ENCODE measurements around a stretch of chr1.

DNA sequence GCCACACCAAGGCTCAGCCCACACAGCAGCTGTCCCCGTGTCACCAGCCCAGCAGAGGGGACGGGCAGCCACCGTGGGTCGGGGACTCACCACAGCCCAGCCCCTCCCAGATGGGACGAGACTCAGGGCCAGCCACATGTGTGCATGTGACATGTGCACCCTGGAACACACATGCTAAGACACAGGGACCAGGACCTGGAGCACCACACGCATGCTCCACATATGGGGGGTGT is 4.1 kb downstream of the ACAP3 start:
- PRO-cap = no peak

GRCh38 chr1:1308893-1309229 is 464 bp downstream of the PUSL1 start:
- PRO-cap = no peak

DNA sequence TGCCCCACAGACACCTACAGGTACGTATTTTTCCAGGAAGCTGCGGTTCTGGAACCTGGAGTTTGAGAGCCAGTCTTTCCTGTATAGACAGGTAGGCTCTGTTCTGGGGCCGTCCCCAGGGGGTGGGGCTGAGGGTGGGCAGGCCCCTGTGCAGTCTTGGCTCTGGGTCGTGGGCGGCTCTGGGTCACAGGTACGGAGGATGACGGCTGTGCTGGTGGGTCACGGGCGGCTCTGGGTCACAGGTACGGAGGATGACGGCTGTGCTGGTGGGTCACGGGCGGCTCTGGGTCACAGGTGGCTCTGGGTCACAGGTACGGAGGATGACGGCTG is 2.2 kb downstream of the PUSL1 start:
- PRO-cap = no peak

DNA sequence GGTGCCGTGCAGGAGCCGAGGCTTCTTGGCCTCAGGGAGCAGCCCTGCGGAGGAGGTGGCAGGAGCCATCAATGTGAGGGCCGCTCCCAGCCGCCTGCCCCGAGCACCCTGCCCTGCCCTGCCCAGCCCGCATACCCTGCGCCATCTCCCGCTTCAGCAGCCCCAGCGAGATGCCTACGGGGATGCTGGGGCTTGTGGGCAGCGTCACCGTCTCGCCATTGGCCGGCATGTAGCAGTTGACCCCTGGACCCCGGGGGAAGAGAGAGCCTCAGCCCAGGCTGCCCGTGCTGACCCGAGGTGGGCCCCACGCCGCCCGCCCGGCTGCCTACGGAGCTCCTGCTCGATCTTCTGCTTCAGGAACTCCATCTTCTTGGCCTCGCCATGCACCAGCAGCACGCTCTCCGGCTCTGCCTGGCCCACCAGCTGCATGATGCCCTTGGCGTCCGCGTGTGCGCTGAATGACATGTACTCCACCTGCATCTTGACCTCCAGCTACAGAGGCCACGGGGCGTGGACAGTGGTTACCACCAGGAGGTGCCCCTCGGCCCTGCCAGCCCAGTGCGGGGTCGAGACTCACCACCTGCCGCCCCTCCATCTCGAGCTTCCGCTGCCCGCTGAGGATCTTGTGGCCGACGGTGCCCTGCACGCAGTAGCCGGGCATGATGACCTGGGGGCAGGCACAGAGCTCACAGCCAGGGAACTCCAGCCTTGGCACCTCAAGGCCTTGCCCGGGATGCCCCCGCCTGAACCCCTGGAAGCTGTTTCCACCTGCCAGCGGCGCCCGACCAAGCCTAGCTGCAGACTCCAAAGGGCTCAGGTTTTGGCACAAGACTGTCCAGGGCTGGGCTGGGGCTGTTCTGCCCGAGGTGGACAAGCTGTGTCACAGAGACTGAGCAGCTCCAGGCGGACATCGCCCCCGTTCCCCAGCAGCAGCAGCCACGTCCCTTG is 4.3 kb downstream of the PUSL1 start:
- PRO-cap = no peak

GRCh38 chr1:1328843-1329516 is 2.1 kb upstream of the TAS1R3 start:
- PRO-cap = no peak

DNA sequence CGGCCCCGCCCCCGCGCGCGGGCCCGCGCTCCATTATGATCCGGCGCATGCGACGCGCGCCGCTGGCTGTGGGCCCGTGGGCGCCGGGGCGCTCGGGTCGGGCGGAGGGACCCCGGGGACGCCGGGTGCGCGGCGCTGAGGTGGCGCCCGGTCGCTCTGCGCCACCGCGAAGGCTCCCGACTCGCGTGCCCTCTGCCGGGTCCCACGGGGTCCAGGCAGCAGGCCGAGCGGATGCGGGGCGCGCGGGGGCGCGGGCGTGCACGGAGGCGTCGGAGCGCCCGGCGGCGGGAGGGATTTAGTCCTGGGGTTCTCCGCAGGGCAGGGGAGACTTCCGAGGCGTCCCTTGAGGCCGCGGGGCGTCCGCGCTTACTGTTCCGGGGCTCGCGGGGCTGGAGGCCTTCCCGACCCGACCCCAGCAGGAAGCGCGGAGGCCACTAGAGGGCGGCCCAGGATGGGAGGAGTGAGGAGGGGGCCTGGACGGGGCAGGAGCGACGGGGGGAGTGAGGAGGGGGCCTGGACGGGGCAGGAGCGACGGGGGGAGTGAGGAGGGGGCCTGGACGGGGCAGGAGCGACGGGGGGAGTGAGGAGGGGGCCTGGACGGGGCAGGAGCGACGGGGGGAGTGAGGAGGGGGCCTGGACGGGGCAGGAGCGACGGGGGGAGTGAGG is 437 bp upstream of the DVL1 start:
- PRO-cap = bidirectional peak, plus-strand start at position 49 of the sequence, minus-strand start outside the sequence

DNA sequence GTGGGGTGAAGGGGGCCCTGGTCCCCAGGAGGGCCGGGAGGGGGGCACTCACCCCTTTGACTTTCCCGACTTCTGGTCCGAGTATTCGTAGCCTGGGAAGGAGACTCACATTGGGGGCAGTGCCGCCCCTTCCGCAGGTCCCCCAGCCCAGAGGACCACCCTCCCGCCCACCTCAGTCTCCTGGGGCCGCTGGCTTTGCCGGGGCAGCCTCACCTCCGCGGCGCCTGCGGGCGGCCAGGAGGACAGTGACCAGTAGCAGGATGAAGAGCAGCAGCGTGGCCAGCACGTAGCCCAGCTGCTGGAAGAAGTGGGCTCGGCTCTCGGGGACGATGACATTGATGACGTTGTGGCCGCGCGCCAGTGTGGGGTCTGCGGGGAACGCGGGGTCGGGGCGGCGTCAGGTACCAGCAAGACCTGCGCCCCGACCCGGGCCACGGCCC is 4.2 kb downstream of the MXRA8 start:
- PRO-cap = no peak

DNA sequence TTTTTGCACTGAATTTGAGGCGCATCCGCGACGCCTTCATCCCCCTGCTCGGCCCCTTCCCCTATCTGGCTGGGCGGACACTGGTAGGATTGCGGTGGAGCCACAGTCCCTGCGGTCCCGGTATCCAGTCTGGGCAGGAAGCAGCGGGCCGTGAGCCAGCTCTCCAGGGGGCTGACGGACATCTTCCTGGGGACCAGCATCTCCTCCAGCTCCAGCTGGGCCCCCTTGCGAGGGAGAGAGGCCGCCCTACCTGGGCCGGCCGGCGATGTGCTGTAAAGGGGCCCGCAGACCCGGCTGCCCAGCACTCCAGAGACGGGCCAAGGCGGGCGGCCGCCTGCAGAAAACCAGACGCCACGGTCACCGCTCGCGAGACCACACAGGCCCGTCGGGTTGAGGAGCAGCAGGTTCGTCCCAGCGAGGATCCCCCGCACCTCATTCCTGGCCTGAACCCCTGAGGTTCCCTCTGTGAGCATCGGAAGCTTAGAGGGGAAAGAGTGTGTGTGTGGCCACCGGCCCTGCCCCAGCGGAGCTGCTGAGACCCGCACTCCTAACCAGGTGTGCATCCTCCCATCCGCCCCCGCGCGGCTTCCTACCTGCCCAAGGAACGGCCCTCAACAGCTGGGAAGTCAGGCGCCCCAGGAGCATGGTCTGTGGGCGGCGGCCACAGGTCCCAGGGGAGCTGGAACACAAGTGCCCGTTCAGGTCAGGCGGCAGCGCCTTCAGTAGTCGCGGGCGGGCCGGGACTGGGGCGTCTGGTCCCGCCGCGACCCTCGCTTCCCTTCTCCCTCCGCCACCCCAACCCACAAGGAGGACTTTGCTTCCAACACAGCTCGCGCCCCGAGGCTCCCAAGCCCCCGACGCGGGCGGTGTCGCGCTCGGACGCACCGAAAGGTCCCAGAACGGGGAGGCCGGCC is 638 bp downstream of the AURKAIP1 start:
- PRO-cap = unidirectional peak, plus-strand start at position 725 of the sequence

GRCh38 chr1:1387681-1388610 is 11.2 kb downstream of the CCNL2 start:
- PRO-cap = no peak

DNA sequence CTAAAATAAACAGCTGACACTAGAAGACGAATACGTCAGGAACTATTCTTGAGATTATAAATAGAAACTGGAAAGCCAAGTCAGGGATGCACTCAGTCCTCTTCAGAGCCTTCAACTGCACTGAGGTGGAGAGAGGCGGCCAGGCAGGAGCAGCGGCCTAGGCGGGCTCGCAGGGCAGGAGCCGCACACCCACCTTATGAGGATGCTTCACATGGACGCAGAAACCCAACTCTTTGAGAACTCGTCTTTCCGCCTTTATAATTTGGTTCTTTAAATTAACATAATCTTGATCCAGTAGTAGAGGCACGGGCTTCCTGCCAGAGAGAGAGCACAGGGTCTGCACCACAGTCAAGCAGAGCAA is 4.0 kb downstream of the CCNL2 start:
- PRO-cap = no peak

DNA sequence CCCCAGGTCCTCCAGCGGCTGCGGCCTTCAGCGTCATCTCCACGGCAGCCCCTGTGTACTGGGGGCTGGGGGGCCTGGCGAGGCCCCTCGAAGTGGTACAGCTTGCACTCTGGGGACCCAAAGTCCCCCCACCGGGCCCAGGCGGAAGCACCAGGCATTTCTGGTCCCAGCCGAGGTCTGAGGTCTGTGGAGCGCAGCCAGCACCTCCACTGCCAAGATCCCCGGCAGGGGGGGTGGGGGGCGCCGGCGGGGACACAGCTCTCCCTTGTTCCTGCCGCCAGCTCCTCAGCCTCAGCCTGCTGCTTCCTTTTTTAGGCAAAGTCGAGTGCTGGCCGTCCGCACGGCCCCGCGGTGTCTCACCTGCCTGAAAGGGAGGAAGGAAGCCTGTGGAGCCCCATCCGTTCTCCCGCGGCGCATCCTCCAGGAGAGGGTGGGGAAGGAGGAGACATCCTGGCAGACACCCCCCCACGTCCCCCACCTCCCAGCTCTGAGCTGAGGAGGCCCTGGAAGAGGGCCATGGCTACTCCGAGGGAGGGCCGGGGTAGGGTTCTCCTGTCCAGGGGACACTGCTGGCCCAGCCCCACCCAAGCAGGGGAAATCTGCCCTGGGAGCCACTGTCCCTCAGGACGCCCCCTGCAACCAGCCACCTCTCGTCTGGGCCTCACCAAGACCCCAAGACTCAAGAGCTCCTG is 1.1 kb upstream of the VWA1 start:
- PRO-cap = bidirectional peak, plus-strand start at position 318 of the sequence, minus-strand start at position 179 of the sequence

DNA sequence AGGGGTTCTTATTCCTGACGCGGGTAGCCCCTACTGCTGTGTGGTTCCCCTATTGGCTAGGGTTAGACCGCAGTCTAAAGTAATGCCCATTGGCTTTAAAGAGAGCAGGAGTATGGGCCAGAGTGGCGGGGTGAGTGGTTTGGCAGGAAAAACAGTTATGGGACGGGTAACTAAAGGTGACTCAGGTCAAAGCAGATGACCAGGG is 1.0 kb upstream of the ATAD3B start:
- PRO-cap = no peak

DNA sequence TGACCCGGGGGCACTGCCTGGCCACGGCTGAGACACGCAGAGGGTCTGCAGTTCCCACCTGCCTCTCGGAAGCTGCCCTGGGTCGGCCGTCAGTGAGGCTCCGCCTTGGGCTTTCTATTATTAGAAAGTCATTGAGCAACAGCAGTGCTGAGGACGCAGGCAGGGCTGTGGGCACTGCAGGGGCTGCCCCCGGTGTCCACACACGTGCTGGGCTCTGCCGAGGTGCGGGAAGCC is 3.2 kb upstream of the ATAD3A start:
- PRO-cap = no peak

DNA sequence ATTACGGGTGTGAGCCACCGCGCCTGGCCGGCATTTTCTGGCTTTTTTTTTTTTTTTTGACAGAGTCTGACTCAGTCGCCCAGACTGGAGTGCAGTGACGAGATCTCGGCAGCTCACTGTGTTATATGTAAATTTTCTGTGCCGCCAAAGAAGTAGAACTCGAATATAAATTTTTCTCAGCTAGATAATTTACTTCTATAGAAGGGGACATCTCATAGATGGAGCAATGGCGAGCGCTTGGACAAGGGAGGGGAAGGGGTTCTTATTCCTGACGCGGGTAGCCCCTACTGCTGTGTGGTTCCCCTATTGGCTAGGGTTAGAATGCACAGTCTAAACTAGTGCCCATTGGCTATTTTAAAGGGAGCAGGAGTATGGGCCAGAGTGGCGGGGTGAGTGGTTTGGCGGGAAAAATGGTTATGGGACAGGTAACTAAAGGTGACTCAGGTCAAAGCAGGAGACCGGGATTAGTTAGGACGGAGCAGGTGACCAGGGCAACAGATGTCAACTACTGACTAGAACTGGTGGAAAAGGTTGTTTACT is 1.1 kb upstream of the ATAD3A start:
- PRO-cap = no peak

DNA sequence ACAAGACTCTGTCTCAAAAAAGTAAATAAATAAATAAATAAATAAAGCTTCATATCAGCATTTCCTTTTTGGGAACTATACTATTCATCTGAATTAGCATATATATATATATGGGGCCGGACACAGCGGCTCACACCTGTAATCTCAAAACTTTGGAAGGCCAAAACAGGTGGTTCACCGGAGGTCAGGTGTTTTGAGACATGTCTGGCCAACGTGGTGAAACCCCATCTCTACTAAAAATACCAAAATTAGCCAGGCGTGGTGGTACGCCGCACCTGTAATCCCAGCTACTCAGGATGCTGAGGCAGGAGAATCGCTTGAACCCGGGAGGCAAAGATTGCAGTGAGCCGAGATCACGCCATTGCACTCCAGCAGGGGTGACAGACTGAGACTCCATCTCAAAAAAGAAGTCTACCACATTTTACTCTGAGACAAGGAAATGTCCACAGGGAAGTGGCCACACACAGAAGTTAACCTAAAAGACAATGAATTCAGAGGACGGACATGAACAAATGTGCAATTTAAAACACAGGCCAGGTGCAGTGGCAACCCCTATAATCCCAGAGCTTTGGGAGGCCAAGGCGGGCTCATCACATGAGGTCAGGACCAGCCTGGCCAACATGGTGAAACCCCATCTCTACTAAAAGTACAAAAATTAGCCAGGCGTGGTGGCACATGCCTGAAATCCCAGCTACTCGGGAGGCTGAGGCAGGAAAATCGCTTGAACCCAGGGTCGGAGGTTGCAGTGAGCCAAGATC is 17.1 kb downstream of the SSU72 start:
- PRO-cap = no peak

DNA sequence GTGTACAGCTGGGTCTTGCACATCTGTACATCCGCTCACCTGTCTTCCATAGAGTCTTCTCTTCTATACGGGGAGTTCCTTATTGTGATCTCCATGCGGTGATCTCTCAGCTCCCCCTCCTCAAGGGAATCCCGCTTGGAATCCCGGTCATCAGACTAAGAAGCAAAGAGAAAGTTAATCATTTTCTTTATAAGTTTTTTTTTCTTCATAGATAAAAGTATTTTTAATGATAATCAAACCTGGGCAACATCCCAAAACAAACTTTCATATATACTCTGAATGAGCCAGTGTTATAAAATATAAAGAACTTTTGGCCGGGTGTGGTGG is 3.5 kb downstream of the CDK11B start:
- PRO-cap = no peak

DNA sequence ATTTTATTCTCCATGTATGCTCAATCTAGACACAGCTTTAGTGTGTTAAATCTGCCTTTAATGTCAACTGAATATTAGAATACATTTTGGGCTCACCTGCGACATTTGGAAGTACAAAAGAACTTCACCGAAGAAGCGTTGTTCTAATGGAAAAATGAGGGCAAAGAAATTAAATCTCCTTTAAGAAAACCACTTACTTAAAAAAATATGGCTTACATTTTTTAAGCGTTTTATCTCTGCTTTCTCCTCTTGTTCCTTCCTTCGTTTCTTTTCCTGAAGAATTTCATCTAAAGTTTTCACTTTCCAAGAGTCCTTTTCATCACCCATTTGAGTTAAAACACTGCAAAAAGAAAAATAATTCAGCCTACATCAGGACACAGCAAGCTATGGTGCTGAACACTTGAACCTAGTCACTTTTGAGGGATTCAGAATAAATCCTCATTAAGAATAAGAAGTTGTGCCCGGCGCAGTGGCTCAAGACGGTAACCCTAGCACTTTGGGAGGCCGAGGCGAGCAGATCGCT is 1.6 kb downstream of the CDK11A start:
- PRO-cap = no peak

DNA sequence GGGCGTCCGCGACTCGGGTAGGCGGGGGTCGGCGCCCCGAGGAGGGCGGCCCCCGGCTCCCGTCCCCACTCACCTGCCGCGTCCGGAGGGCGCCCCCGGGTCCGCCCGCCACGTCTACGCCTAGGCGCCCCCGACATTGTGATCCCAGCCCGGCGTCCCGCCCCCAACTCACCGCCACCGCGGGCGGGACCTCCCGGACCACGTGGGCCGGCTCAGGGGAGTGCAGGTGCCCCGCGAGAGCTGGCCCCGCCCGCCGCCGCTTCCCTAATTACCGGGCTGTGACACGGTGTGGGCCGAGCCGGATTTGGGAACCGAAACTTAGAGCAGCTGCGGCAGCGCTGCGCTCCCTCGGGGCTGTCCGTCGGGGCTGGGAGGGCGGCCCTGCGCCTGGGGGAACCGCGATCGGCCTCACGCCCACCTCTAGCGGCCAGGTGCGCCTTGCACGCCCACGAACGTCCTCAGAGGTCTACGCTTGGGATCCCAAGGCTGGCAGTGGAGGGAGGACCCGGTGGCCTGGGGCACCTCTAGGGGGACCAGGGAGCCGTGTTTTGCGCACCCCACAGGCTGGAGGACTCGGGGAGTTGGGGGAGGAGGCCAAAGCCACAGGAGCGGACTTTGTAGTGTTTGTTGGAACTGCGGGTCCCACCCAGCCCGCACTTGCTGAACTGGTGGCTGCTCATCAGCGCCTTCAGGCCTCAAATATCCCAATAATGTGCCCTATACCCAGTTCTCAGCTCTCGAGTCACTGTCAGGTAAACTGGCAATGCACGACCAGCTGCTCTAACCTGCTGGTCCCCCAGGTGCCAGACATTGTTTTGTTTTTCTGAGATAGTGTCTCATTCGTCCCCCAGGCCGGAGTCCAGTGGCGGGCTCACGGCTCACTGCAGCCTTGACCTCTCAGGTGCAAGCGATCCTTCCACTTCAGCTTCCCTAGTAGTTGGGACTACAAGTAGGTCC is 681 bp upstream of the NADK start:
- PRO-cap = bidirectional peak, plus-strand start at position 361 of the sequence, minus-strand start at position 170 of the sequence

DNA sequence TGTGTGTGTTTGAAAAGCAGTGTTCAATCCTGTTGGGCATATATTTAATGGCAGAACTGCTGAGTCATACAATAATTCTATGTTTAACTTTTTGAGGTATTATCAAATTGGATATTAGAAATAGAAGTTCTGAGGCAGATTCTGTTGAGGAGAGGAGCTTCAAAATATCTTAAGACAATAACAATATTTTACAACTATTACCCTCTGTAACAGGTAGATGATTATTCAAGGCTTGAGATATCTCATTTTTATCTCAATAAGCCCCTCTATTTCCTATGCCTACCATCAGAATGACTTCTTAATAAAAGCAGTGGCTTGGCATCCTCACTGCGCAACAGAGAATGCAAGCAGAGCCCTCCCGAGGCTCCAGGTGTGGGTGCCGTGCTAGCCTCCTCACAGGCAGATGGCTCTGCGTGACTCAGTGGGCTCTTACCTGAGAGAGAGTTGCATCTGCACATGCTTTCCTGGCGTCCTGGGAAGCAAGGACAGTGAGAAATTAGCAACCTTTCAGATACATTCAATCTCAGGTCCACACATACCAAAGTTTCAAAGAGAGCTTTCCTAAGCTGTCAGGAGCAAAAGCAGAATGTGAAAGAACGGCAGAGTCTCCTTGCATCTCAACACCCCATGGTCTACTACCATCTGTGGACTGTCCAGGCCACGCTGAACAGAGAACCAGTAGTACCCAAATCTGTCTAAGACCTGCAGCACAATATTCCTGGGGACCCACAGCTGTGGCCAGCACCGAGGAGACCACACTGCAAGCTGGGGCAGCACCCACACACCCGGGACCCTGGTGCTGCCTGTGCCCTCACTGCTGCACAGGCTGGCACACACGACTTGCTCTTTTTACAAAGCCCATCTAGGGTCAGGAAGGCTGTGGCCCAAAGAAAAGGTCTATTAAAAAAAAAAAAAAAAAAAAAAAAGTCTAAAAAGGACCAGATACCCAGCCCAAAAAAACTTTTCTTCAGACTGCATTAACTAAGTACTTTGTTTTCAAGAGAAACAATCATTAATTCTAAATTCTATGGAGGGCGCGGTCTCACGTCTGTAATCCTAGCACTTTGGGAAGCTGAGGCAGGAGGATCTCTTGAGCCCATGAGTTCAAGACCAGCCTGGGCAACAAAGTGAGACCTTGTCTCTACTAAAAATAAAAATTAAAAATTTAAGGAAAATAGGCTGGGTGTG is 39.5 kb upstream of the NADK start:
- PRO-cap = no peak

DNA sequence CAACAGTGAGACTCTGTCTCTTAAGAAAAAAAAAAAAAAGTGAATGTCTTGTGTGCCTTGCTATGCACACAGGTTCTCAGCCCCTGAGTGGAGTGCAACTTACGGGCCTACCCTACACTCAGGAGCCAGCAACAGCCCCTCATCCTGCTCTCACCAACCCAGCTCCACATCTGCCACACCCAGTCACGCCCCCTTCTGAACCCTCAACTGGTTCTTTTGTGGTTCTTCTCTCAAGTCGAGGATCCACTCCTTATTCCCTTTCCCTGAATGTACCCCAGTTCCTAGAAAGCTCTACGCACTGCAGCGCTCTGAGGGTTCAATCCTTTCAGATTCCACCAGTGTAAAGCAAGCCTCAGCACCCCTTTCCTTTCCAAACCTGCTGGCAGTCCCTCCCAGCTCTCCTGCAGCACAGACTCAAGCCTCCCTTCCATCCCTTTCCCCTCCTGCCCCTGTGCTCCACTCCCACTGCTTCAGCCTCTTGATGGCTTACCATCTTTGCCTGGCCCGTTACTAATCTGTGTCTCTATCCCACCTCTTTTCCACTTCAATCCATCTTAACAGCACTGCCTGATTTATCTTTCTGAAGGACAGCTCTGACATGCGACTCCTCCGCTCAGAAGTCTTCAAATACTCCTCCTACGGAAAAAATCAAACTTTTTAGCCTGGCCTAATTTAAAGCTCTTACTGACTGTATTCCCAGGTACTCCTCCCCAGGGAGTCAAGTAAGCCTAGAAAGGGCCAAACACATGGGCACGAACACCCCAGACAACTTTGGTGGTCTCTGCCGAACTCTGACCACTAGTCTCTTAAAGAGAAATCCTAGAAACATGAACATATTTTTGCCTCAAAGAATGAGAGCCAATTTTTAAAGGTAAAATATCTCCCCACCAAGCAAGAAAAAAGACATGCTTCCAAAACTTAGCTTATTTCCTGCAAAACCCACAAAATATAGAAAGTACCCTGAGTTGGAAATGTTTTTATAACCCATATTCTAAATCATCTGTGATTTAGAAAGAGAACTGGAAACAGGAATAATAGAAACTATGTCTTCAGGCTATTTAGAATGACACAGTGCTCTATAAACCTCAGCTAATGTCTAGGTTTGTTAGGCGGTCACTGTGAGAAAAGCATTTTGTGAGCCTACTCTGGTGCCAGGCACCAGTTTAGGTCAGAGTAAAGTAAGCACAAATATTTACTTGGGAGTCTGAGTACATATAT is 37.8 kb downstream of the GNB1 start:
- PRO-cap = no peak